PC-3 (cell line): ENCODE measurements around the gene SDHAF2.

DNA sequence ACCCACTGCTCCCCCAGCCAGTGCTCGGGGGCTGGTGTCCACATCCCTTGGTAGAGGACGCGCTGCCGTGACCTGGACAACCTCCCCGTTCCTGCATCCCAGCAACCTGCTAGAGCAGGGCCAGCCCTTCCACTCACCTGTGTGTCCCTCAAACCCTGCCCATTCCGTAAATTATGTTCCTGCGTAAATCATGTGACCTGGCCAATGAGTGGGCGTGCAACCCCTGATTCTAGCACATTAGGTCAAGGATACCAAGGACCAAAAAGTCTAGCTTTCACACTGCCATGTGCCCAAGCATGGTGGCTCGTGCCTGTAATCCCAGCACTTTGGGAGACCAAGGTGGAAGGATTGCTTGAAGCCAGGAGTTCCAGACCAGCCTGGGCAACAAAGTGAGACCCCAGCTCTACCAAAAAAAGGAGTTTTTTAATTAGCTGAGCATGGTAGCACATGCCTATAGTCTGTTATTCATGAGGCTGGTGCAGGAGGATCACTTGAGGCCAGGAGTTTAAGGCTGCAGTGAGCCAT is 25.8 kb downstream of the CD5 start:
- RAMPAGE, long total RNA, result no peak

- RAMPAGE, long total RNA, result no peak
These were observed 11.7 kb downstream of the VPS37C start for GRCh38 chr11:61149617-61149813.

GRCh38 chr11:61249210-61249727 is 8.3 kb downstream of the PGA5 start:
- RAMPAGE, long total RNA, result no peak

- RAMPAGE, long total RNA, result no peak
These were observed 6.3 kb downstream of the DDB1 start for GRCh38 chr11:61326410-61327161.

GRCh38 chr11:61352123-61352584 is 9.5 kb downstream of the CYB561A3 start:
- RAMPAGE, long total RNA, result no peak

GRCh38 chr11:61429632-61430742 is at the start of gene SDHAF2:
SDHAF2 (plus strand) TSS chr11:61430124.
- RAMPAGE, long total RNA, result start-site peak on the minus strand at chr11:61429937-61429999, 461 and 67 reads in 2 replicates; start-site peak on the plus strand at chr11:61430049-61430145, 367 and 297 reads in 2 replicates

DNA sequence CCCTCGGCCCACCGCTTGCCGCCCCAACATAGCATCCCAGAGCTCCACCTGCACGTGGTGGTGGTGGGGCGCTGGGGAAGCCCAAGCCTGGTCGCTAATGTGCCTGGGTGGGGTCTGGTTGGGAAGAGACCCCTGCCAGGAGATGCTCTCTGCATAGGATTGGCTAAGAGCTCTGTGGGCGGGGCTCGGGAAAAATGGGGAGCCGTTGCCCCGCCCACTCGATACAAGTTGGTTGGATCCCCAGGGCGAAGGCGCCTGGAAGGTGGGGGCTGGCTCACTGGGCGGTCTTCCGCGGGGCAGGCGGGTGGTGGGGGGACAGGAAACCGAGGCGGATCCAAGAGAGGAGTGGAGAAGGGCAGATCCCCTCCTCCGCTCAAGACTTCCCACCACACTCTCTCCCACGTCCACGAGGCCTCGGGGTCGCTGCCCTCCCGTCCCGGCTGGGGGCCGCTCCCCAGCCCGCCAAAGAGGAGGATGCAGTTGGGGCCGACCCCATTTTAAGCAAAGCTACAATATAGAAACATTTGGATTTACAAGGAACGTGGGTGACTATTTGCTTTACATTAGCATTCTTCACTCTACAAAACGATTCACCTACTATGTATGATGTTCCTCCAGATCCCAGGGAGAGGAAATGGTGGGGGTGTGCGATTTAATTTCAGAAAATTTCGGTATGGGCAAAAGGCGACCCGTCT is 7.8 kb downstream of the LRRC10B start:
- RAMPAGE, long total RNA, result no peak

DNA sequence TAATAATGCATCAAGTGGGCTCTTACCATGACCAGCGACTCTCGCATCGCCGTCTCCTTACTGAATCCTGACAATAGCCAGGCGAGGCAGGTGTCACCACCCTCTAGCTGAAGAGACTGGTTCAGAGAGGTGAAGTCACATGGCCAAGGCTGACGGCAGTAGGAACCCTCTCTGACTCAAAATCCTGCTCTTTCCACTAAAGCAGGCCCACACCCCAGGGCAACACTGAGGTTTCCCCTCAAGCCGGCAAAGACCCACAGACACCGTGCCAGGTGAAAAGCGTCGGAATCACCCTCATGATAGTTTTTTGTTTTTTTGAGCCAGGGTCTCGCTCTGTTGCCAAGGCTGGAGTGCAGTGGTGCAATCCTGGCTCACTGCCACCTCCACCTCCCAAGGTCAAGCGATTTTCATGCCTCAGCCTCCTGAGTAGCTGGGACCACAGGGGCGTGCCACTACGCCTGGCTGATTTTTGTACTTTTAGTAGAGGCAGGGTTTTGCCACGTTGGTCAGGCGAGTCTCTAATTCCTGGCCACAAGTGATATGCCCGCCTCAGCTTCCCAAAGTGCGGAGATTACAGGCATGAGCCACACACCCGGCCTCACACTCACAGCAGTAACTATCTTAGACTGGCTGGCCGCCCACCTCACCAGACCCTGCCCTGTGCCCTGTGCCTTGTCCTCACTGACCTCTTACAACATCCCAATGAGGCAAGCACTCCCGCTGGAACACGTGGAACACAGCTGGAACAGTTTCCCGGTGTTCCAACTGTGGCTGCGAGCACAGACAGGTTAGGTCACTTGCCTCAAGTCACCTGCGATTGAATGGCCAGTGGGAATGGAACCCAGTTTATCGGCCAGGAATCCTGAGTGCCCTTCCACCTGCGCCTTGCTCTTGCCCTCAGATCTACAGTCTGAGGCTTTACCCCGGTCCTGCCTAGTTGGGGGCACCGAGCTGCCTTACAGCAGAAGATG is 21.1 kb downstream of the LRRC10B start:
- RAMPAGE, long total RNA, result no peak

DNA sequence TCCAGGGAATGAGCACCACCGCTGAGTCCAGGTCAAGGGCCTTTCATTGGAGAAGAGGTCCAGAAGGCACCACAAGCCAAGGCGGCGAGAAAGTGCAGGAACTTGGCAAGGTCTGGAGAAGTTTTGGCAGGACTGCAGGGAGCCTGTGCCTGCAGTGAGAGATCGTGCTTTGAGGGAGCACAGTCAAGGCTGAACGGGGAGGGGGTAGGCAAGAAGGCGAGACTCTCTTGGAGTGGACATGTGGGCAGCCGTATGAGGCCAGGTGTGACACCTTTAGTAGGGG is 30.4 kb downstream of the LRRC10B start:
- RAMPAGE, long total RNA, result no peak

GRCh38 chr11:61555335-61556130 is 25.3 kb downstream of the SYT7 start:
- RAMPAGE, long total RNA, result no peak

GRCh38 chr11:61594360-61594919 is 13.6 kb upstream of the SYT7 start:
- RAMPAGE, long total RNA, result no peak

DNA sequence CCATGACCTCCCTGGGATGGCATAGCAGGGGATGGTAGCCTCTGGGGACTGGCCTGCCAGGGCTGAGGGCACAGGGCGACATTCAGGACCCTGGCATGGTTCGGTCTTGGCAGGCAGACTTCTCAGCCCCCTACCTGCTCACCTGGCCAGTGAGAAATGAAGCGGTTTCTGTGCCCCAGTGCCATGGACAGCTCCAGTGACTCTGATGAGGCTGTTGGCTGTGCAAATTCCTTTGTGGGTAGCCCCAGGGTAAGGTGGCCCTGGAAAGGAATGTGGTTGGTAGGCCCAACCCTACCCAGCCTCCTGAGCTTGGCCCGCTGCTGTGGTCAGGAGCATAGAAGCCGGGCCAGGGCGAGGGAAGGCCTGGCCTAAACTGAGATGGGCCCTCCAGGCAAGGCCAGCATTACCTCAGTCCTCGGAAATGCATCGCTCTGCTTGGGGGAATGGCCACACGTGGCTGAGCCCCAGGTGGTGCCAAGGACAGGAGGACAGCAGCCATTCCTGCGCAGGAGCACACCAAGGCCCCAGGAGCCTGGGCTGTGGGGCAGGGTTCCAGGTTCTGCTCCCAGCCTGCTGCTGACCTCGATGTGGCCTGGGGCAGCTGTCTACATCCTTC is 16.9 kb downstream of the DAGLA start:
- RAMPAGE, long total RNA, result no peak

DNA sequence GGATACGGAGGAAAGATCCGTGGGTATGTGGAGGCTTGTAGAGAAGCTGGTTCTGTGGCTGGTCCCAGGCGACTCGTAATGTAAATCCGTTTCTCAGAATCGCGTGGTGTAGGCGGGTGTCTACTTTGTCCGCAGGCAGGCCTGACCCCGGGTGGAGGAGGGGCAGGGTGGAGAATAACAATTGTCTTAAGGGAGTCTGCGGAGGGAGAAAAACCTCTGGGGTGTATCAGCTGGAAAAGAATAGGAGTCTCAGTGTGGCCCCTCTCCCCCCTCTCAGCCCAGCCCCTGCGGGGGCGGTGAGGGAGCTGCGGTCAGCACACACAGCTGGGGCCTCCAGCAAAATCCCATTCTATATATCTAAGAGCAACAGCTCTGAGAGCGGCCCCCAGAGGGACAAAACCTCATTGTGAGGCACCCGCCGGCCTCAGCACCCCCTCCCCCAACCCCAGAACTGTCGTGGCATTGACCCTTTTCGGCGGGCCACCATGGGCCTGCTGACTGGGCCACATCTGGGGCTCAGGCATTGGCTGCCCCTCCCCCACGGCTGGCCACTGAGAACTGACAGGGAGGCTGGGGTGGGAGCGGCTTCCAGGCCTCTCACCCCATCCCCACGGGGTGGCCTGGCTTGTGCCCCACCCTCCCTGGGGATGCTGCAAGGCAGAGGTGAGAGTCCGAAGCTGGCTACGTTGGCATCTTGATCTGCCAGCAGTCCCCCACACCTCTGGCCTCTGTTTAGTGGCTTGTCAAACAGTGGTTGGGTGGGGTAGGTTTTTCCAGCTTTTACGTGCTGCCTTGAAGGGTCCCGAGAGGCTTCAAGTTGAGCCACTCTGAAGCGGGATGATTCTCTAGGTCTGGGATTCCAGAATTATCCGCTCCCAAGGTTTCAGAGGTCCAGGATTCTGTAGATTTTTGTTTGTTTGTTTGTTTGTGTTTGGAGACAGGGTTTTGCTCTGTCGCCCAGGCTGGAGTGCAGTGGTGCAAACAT is 2.6 kb upstream of the MYRF start:
- RAMPAGE, long total RNA, result no peak

DNA sequence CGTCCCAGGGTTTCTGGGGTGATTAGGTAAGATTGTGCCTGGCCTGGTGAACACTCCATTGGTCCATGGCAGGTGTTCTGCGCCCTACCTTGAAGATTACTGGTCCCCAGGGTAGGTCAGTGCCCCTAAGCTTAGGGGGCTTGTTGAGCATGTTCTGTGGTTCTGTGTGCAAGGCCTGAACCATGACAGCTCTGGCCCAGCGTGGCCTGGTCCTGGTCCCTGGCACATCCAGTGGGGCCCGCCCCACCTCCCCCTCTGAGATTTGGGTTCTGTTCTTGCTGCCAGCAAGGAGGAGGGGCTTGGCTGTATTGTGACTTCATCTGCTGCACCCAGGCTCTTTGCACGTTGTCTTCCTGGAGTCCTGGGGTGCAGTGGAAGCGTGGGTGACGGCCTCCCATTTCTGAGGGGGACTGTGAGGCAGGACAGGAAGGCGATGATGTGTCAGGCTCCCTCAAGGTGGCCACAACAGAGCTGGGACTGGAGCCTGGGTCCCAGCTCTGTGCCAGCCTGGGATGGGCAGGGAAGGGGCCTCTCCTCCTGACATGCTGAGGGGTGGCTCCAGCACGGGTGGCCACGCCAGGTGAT is 5.1 kb downstream of the MYRF start:
- RAMPAGE, long total RNA, result no peak

- RAMPAGE, long total RNA, result no peak
These were observed 6.1 kb downstream of the FADS1 start for GRCh38 chr11:61810575-61811219.

DNA sequence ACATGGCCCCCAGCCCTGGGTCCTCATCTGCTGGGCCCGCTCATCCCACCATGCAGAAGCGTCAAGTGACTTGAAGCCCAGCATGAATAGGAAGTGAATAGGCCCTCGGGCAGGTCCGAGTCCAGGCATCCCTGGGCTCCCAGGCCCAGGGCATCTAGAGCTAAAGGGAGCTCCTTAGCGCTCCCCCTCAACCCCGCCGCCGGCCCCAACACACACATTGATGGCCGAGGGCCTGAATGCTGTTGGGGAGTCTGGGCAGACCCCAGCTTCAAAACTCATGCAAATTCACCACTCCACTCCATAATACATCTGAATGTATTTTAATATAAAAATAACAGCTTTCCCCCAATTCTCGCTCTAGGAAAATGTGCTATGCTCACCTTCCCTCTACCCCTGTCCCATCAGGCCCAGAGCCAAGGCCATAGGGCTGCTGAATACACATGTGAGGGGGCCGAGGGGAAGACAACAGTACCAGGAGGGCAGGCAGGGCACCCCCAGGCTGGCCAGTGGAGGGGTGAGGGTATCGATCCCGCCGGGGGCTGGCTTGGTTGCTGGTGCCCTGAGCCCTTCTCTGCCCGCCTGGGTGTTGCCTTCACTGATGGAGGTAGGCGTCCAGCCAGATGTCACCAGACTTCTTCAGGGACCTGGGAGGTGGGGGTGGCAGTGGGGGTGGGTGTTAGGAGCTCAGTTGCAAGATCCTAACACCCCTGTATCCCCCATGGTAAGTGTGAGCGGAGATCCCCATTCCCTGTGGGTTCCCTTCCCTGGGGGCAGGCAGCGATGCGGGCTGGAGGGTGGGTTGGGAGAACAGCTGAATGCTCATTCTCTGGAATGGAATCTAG is 17.9 kb downstream of the FADS3 start:
- RAMPAGE, long total RNA, result no peak

- RAMPAGE, long total RNA, result no peak
These were observed 12.1 kb downstream of the RAB3IL1 start for GRCh38 chr11:61905319-61905671.

- RAMPAGE, long total RNA, result no peak
These were observed 8.6 kb upstream of the FTH1 start for GRCh38 chr11:61975994-61976476.

- RAMPAGE, long total RNA, result no peak
These were observed 62.0 kb upstream of the INCENP start for GRCh38 chr11:62061796-62062306.

DNA sequence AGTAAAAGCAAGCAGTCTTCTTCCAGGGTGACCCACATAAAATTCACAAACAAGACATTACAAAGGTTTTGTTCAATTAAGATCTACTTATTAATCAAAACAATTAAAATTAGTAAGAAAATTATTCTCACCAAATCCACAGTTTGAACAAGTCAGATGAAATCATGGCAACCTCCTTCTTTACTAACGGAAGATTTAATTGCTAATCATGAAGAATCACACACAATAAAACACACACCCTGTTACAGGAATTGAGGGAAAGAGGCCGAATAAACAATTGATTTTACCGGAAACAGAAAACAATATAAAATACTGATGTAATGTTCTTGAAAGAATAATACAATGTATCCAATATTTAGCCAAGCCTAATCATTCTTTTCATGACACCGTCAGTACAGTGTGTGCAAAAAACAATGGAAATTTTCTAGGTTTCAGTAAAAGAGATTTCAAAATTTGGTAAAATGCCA is 23.4 kb downstream of the ASRGL1 start:
- RAMPAGE, long total RNA, result no peak